ENCODE measurements around the genes POLDIP3, ARFGAP3 and PACSIN2.

- PRO-cap, 2 experiments = no peak in any of the 2 experiments
These were observed 377 bp downstream of the CYP2D6 start for GRCh38 chr22:42130274-42130592.

GRCh38 chr22:42282771-42284189, 12.8 kb upstream of the TCF20 start:
- PRO-cap, 2 experiments = peak in 1 of 2 experiments; most common minus-strand start chr22:42284017 (in 1)

DNA sequence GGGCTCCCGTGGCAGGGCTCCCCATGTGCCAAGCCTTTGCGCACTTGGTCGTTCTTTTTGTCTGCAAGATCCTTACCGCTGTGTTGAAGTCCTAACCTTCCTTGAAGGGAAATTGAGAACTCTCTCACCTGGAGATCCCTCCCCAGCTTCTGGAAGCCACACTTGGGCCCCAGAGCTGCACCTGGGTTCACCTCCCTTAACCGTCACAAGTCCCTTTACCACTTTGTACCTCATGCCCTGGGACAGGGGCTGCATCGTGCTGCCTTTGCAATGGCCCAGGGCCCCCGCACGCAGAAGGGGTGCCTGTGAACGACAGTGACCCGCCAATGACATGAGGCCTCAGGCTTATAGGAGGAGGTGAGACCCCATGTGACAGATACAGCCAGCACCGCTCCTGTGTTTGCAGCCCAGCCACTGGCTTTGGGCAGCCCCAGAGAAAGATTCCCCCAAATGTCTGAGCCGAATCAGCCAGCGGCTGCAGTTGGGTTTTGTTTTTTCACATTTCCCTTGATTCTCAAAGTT, 77.7 kb upstream of the TCF20 start:
- PRO-cap, 2 experiments = no peak in any of the 2 experiments

GRCh38 chr22:42403844-42404495, 28.2 kb downstream of the NFAM1 start:
- PRO-cap, 2 experiments = no peak in any of the 2 experiments

DNA sequence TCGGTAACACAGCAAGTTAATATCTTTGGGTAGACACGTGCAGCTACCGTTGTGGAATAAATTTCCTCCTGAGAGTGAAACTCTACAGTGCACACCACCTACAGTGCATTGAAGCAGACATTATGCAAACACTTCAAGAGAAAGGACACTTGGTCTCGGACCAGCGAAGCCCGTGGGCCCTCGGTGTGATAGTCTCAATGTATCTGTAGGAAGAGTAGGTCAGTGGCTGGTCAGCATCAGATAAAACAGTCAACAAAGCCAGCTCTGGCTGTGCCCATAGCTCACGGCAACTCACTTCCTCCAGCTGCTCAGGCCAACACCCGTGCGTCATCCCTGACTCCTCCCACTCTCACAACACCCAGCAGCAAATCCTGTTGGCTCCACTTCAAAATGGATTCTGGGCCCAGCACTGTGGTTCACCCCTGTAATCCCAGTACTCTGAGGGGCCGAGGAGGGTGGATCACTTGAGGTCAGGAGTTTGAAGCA, 14.4 kb upstream of the SERHL2 start:
- PRO-cap, 2 experiments = no peak in any of the 2 experiments

GRCh38 chr22:42602682-42603332, 11.9 kb downstream of the POLDIP3 start:
- PRO-cap, 2 experiments = no peak in any of the 2 experiments

- PRO-cap, 2 experiments = peak in 2 of 2 experiments; most common minus-strand start chr22:42614860 (in 2)
These were observed at the start of gene POLDIP3 for GRCh38 chr22:42614728-42615139. Gene POLDIP3 (minus strand): TSS chr22:42614883.

DNA sequence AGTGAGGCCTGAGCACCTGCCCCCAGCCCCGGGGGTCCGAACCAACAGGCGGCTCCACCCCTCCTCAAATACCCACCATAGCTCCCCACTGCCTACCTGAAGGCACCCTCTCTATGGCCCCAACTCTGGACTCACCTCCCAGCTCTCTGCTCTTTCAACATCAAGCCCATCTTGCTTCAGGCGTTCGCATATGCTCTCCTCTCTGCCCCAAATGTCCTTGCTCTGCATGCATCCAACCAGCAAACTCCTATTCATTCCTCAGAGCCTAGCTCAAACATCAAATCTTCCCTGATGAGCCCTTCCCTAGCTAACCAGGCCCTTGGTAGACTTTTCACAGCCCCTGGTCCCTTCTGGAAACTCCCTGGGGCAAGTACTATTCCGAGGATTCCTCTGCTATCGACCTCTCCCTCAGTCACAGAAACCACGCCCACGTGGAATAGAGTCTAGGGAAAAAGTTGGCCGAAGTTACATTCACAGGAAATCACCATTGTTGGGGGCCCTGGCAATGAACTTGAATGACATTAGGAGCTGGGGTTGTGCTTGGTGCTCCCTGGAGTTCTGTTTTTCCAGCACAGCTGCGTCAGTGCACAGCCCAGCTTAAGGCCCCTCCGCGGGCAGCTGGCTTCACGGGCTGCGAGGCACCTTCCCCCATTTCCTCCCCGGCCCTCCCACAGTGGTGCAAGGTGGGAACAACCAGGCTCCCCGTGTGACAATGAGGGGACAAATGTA, 4.0 kb upstream of the ATP5MGL start:
- PRO-cap, 2 experiments = no peak in any of the 2 experiments

- PRO-cap, 2 experiments = no peak in any of the 2 experiments
These were observed 31.4 kb upstream of the CYB5R3 start for GRCh38 chr22:42680507-42681006.

- PRO-cap, 2 experiments = no peak in any of the 2 experiments
These were observed 32.2 kb upstream of the A4GALT start for GRCh38 chr22:42753014-42753213.

GRCh38 chr22:42794275-42794574, 62.8 kb downstream of the ARFGAP3 start:
- PRO-cap, 2 experiments = no peak in any of the 2 experiments

DNA sequence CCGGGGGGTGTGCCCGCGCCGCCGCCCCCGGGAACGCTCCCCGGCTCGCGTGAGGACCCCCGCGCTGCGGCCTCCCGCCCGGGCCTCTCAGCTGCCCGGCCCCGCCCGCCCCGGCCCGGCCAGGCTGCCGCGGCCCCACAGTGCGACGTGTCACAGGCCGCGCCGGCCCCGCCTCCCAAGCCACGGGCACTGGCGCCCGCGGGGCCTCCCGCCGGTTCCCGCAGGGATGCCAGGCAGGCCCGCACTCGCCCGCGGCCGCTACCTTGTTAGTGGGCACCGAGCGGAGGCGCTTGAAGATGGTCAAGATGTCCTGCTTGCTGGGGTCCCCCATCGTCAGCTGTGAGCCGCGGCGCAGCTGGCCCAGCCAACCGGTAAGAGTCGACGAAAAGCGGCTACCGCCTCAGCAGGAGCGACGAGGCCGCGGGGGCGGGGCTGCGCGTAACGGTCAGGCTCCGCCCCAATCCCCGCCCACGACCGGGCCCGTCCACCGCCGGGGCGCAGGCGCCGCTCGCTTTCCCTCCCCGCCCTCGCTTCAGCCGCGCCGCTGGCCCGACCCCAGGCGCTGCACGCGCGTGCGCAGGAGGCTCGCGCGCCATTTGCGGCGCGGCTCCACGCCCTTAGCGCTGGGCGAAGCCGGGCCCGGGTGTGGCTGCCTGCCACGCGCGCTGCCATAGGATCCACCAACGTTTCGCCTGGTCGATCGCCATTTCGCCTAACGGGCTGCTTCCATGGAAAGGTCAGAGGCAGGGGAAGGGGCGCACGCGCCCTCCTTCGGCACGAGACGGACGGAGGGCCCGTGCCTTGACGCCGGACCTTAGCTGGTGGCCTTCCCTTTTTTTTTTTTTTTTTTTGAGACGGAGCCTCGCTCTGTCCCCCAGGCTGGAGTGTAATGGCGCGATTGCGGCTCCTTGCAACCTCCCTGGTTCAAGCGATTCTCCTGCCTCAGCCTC, at the start of gene ARFGAP3:
TSS of gene ARFGAP3 (minus strand) at position 422 of the 950 bp plus-strand sequence.
- PRO-cap, 2 experiments = peak in 2 of 2 experiments; most common plus-strand start position 153 of the sequence (in 1); most common minus-strand start position 388 of the sequence (in 2)

DNA sequence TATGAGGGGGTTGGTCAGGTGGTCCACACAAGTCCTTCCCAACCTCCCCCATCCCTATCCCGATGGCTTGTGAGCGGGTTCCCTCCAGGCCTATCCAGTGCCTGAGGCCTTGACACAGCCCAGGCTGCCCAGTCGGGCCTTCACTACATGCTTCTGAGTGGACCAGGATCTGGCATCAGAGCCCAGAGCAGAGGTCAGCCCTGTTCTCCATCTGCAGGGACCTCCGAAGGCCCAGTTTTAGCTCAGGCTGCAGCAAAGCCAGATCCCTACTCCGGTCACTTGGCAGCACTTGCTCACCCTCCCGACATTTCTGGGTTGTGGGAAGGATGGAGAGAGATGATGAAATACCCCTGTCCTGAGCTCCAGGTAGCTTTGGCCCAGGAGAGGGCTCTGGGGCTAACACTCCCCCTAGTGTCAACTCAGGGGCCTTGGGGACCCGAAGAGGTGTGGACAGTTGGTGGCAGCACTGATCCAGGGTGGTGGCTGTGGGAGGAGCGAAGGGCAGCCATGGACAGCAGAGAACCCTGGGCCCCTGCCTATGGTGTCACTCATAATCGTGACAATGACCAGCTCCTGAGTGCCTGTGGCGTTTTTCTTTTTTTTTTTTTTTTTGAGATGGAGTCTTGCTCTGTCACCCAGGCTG, 10.5 kb upstream of the ARFGAP3 start:
- PRO-cap, 2 experiments = no peak in any of the 2 experiments

- PRO-cap, 2 experiments = no peak in any of the 2 experiments
These were observed 69.1 kb downstream of the PACSIN2 start for GRCh38 chr22:42945537-42946604.

- PRO-cap, 2 experiments = no peak in any of the 2 experiments
These were observed 51.1 kb downstream of the PACSIN2 start for GRCh38 chr22:42963792-42964284.

GRCh38 chr22:42975408-42976281, 39.3 kb downstream of the PACSIN2 start:
- PRO-cap, 2 experiments = no peak in any of the 2 experiments

DNA sequence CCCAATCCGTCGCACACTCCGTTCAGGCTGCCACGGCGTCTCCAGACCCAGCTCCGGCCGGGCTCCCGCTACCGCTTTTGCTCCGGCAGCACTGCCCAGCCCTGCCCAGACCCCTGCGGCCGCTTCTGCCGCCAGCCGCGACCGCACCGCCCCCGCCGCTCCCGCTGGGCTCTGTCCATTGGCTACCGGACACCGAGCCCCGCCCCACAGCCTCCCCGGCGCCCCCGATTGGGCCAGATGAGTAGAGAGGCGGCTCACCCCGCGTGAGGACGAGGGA, at the start of gene PACSIN2:
TSS of gene PACSIN2 (minus strand) at position 127 of the 277 bp plus-strand sequence.
- PRO-cap, 2 experiments = peak in 2 of 2 experiments; most common minus-strand start position 127 of the sequence (in 2)

- PRO-cap, 2 experiments = peak in 1 of 2 experiments; most common plus-strand start chr22:43111541 (in 1); most common minus-strand start chr22:43111305 (in 1)
These were observed 676 bp downstream of the BIK start for GRCh38 chr22:43111016-43111835.

GRCh38 chr22:43128663-43129758, 14.2 kb downstream of the MCAT start:
- PRO-cap, 2 experiments = no peak in any of the 2 experiments

- PRO-cap, 2 experiments = no peak in any of the 2 experiments
These were observed 53.5 kb downstream of the SCUBE1 start for GRCh38 chr22:43289468-43290189.

Measured in cytotoxic T cell (primary cell).